Vein endothelial cell (primary cell): ENCODE measurements around the gene CARD6.

DNA sequence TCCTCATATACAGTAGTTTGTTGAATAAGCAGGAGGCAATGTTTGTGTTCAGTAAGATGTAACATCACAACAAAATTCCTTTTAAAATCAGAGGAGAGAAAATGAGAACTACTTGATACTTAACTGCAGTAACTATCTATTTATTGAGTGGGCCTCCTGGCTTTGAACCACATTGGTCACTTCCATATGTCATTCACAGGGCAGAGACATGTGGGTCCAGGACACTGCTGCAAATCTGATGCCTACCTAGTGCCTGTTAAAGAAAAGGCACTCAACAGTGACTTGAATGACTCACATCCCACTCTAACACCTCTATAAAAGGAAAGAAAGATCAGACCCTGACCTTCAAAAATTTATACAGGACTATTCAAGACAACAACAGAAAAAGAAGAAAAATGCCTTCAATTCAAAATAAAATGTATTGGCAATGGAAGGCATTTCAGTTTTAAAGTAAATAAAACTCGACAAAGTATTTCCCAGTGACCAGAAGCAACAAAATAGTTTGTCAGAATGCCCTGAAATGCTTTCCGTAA is 8.1 kb downstream of the LIFR start:
- CAGE, long polyA plus RNA, result no peak

DNA sequence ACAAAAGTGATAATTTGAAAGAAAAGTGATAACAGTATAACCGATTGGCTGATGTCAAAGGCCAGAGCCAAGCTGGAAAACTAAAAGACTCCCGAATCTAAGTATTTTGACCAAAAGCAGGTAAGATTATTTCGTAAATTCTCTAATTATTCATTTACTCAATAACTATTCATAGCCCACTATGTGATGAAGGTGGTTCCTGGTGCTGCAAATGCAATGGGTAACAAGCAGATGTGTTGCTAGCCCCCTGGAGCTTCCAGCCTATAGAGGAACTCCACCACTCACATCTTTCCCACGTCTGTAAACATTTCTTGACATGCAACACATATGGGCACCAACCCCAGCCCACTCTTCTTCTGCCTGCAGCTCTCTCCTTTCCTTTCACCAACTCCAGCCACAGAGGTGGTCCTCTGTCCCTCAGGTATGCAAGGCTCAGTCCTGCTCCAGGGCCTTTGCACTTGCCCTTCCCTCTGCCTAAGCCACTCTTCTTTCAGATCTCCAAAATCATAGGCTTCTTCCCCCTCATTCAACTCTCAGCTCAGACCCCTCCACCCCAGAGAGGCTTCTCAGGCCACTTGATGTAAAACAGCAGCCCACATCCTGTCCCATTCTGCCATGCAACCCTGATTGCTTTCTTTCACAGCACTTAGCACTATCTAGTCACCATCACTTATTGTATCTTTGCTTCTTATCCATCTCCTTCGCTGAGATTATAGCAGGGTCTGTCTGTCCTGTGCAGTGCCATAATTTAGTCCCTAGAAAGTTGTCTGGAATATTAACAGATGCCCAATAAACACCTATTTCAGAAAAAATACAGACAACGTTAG is 3.5 kb downstream of the LIFR start:
- CAGE, long polyA plus RNA, result no peak

GRCh38 chr5:38594882-38595739 is 38.7 kb upstream of the LIFR start:
- CAGE, long polyA plus RNA, result no peak

- CAGE, long polyA plus RNA, result no peak
Observed at GRCh38 chr5:38990743-38991286, 83.4 kb downstream of the RICTOR start.

DNA sequence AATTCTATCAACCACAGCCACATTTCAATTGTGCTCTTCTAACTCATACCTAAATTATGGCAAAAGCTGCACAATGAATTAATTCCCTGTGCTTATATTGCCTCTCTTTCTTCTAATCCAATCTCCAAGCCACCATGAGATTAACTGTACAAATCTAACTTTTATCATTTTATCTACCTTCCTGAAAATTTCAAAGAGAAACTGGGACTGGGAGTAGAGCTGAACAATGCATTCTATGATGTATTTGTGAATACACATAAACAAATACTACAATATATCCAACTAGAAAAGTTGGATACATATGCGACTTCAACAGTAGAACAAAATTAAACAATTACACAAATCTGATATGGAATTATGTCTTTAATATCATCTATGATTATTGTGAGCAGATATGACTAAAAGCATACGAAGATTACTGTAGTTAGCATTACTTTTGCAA is 42.7 kb downstream of the RICTOR start:
- CAGE, long polyA plus RNA, result no peak

- CAGE, long polyA plus RNA, result no peak
Observed at GRCh38 chr5:39047958-39048974, 25.9 kb downstream of the RICTOR start.

GRCh38 chr5:39049454-39050824 is 24.3 kb downstream of the RICTOR start:
- CAGE, long polyA plus RNA, result no peak

DNA sequence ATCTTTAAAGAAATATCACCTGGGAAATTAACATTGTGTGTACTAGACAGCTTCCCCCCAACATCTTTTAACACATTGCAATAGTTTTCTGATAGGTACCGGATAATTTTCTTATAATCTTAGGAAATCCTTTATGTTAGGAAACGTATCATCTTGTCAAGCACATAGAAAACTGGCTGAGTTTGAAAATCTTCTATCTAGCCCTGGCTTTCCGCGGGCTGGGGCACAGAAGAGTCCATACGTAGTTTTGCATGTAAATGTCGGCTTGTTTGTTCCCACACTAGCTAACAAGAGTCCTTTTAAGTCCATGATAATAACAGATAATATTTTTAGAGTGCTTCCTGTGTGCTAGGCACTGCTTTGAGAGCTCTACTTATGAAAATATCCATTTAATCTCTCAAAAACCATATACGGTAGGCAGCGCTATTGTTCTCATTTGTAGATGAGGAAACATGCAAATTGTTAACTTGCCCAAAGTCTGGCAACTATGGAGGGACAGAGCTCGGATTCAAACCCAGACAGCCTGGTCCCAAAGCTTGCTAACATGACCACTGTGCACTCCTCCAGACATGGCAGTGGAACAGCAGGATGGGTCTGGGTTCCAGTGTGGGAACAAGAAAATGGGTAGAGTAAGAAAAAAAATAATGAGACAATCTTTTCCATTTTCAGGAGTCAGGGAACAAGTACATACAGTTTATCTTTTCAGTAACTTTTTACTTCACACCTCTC is 40.5 kb downstream of the FYB1 start:
- CAGE, long polyA plus RNA, result no peak

GRCh38 chr5:39371910-39372245 is 7.6 kb upstream of the C9 start:
- CAGE, long polyA plus RNA, result no peak

- CAGE, long polyA plus RNA, result no peak
Observed at GRCh38 chr5:39420773-39421384, 3.9 kb downstream of the DAB2 start.

GRCh38 chr5:39427367-39427880 is 2.6 kb upstream of the DAB2 start:
- CAGE, long polyA plus RNA, result no peak

DNA sequence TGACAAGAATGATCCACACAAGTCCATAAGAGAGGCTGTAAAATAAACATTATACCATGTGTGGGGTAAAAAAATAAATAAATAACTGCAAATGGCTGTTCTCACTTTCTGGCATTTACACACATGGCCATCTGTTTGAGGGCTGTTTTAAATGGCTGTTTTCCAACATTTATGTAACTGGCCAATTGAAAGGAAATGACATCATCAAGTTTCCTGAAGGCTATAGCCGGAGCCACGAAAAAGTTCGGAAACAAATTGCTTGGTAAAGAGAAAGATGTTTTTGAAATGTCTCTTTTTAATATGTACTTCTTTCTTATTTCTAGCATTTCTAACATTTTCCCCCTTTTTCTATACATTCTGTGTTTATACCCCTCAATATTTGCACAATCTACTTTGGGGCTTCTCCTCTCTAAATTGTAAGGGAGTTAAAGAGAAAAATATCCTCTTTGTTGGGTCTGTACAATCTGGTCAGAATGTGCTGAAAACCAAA is 95.5 kb upstream of the DAB2 start:
- CAGE, long polyA plus RNA, result start-site peak on the plus strand centred at position 225 of the sequence, 45 bp wide, 15 and 16 reads in 2 replicates

DNA sequence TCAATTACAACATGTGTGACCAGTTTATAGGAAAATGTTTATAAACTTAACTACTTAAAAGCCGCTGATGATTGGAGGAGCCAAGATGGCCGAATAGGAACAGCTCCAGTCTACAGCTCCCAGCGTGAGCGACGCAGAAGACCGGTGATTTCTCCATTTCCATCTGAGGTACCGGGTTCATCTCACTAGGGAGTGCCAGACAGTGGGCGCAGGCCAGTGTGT is 362.7 kb upstream of the DAB2 start:
- CAGE, long polyA plus RNA, result no peak

DNA sequence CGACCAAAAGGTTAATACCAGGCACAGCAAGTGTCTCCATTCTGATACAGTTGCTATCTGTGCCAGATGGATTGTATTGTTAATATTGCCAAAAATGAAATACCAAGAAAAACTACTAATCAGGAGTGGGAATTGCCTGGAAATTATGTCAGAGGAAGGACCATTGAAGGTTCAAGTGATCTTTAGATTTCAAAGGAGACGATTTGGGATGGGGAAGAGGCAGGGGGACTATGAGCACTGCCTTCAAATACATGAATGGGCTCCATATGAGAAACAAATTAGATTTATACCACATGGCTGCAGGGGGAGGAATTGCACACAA is 95.9 kb upstream of the PTGER4 start:
- CAGE, long polyA plus RNA, result no peak

- CAGE, long polyA plus RNA, result no peak
Observed at GRCh38 chr5:40649413-40649818, 30.3 kb upstream of the PTGER4 start.

DNA sequence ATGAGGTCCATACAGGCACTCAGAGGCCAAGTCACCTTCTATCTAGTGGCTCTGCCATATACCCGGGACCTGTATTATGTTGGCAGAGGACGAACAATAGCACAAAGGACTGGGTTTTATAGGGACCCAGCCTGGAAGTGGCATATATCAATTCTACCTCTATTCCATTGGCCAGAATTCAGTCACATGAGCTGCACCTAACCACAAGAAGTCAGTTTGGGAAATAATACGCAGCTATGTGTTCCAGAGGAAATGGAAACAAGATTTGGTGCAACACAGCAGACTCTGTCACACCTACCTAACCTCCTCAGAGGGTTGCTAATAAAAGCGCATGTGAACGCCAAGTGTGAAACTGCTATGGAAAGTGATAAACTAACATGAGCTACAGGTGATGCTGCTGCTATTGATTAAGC is 4.0 kb upstream of the PTGER4 start:
- CAGE, long polyA plus RNA, result no peak

GRCh38 chr5:40680247-40680664 is 541 bp downstream of the PTGER4 start:
- CAGE, long polyA plus RNA, result no peak

GRCh38 chr5:40682305-40682707 is 2.6 kb downstream of the PTGER4 start:
- CAGE, long polyA plus RNA, result no peak

- CAGE, long polyA plus RNA, result no peak
Observed at GRCh38 chr5:40841001-40841896, at the start of gene CARD6. Gene CARD6, plus strand, starts transcription at chr5:40841367.

DNA sequence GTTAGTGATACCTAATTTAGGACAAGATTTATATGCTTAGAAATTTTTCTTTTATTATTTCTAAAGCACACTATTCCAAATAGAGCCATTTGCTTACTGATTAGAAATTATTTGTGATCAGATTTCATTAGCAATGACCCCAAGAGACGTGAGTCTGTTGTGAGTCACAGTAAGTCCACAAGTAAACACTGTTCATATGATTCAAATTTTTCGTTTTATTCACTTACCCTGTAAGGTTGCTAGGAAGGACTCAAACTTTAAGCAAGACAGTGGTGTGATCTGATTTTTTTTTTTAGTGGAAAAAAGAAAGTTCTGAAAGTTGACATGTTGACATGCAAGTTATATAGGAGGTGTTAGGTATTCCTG is 1.2 kb downstream of the CARD6 start:
- CAGE, long polyA plus RNA, result no peak